Airway epithelial cell (primary cell): ENCODE measurements around the gene MTHFSD.

DNA sequence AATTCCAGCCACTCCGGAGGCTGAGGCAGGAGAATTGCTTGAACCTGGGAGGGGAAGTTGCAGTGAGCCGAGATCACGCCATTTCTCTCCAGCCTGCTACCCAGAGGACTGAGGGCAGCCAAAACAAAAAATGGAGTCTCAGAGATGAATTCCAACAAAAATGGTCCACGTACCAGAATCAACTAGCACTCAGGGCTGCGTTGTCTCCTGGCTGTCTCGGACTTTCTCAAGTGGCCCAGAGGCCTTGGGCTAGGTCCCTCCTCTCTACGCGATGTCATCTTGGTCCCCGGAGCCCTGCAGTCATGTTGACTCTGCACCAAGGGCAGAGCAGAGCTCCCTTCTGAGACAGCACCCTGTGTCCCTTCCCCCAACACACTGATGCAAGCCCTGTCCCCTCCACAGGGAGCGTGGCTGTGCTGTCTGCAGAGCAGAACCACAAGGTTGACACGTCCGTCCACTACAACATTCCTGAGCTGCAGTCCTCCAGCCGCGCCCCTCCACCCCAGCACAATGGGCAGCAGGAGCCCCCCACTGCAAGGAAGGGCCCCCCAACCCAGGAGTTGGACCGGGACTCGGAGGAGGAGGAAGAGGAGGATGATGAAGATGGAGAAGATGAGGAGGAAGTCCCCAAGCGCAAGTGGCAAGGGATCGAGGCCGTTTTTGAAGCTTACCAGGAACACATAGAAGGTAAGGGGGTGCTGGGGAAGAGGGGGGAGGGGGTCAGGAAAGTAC is 20.9 kb downstream of the GINS2 start:
- RAMPAGE, long total RNA, result no peak

GRCh38 chr16:85668788-85669802 is 19.7 kb downstream of the GINS2 start:
- RAMPAGE, long total RNA, result no peak

DNA sequence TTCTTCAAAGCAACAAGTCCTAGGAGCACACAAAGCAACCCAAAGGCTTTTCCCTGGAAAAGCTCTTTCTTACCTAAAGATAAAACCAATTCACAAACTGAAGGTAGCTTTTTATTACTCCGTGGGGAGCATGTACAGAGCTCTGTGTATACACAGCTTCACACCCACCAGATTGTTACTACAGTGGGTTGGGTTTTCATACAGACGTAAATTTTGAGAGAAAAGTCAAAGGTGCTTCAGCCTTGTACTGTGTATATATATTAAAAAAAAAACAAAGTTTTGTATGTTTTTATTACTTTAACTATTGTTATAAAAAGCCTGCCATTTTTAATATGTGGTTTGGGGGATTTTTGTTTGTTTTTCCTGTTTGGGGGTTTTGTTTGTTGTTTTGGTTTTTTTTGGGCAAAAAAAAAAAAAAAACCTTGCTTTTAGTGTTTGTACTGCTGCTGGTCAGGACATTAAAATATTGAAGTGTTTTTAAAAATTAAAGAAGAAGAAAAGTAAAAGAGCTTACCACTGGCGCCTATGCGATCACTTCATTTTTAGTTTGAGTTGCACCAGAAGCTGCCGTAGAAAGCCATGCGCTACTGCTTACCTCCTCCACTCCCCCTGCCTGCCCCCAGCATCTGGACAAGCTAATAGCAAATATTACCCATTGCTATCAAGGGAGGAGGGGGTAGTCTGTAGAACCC is 15.5 kb downstream of the GINS2 start:
- RAMPAGE, long total RNA, result no peak

DNA sequence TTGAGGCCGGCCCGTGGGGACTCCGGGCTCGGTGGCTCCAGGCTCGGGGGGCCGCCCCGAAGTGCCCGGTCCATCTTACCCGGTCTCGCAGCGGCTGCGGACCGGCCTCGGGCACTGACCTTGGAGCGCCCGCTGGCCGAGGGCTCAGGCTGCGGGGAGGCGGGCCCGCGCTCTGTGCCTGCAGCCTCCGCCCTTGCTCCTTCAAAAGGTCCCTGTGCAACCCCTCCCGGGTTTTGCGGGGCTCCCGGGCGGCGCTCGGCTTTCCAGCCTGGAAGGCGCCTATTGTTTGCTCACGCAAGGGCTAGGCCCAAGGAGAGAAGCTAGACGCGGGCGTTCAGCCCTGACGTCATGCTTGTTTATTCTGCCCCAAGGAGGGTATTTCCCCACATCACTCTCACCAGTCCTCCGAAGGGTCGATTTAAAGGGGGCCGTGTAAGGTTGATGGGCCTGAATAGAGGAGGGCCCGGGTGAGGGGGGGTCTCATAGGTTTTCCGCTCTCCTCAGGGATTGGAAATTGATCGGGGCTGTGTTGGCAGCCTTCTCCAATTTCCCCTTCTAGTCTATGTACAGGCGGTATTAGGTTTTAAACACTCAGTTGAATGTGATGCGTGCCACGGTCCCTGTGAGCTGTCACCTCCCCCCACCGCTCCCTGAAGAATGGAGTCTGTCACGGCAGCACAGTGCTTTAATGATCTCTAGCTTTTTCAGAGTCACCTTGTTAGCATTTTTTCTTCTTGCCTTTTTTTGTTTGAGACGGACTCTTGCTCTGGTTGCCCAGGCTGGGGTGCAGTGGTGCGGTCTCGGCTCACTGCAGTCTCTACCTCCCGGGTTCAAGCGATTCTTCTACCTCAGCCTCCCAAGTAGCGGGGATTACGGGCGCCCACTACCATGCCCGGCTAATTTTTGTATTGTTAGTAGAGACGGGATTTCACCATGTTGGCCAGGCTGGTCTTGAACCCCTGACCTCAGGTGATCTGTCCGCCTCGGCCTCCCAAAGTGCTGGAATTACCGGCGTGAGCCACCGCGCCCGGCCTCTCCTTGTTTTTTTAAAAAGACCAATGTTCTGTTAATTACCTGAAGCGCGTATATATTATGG is 744 bp downstream of the COX4I1 start:
- RAMPAGE, long total RNA, result no peak

DNA sequence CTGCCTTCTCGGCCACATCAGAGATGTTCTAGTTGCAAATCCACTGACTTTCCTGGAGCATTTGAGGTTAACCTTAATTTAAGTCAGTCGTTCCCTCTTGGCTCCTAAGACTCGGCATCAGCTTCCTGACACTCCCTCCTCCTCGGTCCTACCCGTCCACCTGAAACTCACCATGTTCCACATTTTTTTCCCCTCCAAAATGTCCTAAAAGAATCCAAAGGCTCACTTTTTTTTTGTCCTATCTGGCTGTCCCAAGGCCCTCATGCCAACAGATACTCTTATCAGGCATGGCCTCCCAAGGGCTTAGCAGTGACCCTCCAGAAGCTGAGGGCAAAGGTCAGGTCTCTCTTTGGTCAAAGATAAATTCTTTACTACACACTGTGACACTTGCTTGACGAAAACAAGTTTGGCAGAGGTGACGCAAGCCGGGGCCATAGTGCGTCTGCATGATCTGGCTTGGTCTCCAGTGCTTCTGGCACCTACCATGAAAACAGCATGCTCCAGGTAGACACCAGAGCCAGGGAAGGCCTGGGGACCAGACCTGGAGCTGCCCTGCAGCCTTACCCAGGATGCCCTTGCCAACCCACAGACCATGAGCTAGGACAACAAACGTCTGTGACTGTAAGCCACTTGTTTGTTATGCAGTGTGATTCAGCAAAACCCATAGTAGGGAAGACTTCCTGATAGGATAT is 48.6 kb upstream of the IRF8 start:
- RAMPAGE, long total RNA, result no peak

DNA sequence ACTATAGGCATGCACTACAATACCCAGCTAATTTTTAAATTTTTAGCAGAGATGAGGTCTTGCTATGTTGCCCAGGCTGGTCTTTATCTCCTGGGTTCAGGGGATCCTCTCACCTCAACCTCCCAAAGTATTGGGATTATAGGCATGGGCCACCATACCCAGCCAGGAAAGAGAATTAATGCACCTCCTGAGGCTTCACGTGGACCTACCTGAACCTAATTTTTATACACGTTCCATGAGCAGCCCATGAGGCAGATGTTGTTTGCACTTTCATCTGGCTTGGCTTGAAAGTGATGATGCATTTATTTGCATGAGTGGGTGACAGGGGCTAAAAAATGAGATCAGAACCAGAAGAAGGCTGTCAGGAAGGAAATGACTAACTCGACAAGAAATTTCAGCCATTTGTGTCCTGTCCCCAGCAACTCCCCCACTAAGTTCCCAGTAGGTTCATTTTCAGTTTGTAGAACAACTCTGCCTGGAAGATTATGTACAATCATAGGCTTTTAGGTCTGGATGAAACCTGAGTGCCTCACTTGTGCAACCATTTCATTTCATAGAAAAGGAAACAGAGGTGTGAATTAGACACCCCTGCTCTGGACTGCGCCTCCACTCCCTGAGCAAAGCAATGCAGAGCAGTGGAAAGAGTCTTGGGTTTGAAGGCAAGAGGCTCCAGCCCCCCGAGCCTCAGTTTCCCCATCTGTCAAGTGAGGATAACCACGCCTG is 10.2 kb upstream of the IRF8 start:
- RAMPAGE, long total RNA, result no peak

- RAMPAGE, long total RNA, result no peak
Observed at GRCh38 chr16:85908111-85908815, 9.3 kb downstream of the IRF8 start.

DNA sequence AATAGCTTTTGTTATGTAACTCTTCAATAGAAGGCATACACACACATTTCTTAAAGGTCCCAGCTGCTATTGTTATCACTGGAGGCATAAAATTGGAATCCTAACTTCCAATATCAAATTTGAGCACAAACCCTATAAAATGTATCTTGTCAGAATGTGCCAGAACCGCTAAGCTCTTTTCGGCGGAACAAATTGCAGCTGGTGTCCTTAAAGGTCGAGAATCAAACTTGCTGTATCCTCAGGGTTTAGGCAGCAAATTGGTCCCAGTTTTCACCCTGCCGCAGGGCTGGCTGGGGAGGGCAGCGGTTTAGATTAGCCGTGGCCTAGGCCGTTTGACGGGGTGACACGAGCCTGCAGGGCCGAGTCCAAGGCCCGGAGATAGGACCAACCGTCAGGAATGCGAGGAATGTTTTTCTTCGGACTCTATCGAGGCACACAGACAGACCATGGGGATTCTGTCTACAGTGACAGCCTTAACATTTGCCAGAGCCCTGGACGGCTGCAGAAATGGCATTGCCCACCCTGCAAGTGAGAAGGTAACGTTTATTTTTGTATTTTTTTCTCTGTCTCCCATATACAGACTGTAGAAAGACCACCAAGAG is 297.0 kb downstream of the IRF8 start:
- RAMPAGE, long total RNA, result no peak

DNA sequence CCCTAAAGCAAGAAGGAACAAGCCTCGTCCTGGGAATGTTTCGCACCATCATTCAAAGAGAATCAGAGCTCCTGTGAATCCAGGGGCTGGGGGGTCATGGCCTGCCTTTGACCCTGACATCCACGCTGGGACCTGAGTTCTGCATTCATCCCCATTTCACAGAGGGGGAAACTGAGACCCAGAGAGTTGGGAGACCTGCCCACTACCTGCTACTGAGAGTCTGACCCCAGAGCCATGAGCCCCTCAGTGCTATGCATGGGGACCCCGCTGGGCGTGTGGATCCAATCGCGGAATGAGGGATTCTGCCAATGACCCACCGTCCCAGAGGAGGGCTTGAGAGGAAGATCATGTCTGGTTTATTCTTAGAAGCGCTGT is 187.2 kb upstream of the FOXF1 start:
- RAMPAGE, long total RNA, result no peak

DNA sequence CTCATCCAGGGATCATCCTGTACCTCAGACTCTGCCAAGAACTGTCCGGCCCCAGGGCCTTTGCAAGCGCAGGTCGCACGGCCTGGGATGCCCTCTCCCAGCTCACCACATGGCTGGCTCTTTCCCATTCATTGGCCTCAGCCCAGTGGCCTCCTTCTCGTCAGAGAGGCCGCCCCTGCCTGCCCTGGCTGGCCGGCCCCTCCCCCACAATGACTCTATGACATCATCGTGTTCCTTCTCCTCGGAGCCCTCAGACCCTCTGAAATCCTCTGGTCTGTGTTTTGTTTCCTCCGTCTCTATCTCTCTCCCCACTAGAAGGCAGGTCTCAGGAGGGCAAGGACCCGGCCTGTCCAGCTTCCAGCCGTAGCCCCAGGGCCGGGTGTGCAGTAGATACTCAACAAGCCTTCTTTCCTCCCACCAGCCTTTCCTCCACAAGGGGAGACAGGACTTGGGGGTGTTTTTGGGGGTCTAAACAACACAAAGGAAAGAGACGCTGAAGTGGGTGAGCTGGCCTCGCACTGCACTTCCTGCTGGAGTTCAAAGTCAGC is 164.8 kb upstream of the FOXF1 start:
- RAMPAGE, long total RNA, result no peak

GRCh38 chr16:86387471-86387864 is 122.9 kb upstream of the FOXF1 start:
- RAMPAGE, long total RNA, result no peak

- RAMPAGE, long total RNA, result no peak
Observed at GRCh38 chr16:86505994-86507133, 4.0 kb upstream of the FOXF1 start.

DNA sequence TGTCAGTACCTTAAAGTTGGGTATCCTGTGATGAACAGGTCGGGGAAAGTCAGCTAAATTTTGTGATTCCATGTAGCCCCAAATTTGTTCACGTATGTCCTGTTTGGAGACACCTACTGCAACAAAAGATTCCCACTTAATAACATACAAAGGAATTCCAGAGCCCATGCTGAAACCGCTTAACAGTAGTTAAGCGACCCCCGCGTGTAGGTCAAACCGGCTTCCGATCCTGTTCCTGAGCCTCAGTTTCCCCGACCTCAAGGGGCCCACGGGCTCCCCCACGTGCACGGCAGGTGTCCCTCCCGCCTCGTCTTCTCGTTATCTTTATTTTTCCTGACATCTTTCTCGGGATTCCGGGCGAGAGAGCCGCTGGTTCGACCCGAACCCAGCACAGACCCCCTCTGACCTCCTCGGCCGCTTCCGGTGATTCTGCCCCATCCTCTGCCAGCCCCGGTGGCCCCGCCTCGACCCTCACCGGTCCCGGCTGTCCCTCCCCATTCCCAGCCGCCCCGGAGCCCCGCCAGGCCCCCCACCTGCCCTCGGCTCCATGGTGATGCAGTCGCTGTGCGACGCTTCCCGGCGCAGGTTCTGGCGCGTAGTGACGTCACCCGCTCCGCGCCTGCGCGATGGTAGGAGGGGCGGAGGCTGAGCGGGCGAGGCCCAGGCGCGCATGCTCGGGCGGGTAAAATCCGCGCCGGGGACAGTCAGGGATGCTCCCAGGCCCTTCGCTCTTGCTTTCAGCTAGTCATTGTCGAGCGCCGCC is at the start of gene MTHFSD:
Gene MTHFSD (minus strand): TSS at position 600 of the 763 bp plus-strand sequence.
- RAMPAGE, long total RNA, result no peak

GRCh38 chr16:87033992-87034390 is 283.2 kb downstream of the C16orf95 start:
- RAMPAGE, long total RNA, result no peak

- RAMPAGE, long total RNA, result no peak
Observed at GRCh38 chr16:87043322-87043790, 273.8 kb downstream of the C16orf95 start.

GRCh38 chr16:87057131-87058062 is 259.8 kb downstream of the C16orf95 start:
- RAMPAGE, long total RNA, result no peak

- RAMPAGE, long total RNA, result no peak
Observed at GRCh38 chr16:87161971-87162346, 155.2 kb downstream of the C16orf95 start.

DNA sequence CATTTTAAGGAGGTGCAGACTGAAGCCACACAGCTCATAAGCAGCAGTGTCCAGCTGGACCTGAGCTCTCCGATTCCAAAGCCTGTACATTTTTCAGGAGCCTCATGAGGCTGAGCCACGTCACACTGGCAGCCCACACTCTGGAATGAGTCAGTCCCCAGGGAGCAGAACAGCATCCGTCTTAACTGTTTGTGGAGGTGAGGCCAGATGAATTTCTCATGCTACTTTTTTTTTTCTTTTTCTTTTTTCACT is 116.1 kb downstream of the C16orf95 start:
- RAMPAGE, long total RNA, result no peak

- RAMPAGE, long total RNA, result no peak
Observed at GRCh38 chr16:87465368-87465886, 27.4 kb downstream of the ZCCHC14 start.

DNA sequence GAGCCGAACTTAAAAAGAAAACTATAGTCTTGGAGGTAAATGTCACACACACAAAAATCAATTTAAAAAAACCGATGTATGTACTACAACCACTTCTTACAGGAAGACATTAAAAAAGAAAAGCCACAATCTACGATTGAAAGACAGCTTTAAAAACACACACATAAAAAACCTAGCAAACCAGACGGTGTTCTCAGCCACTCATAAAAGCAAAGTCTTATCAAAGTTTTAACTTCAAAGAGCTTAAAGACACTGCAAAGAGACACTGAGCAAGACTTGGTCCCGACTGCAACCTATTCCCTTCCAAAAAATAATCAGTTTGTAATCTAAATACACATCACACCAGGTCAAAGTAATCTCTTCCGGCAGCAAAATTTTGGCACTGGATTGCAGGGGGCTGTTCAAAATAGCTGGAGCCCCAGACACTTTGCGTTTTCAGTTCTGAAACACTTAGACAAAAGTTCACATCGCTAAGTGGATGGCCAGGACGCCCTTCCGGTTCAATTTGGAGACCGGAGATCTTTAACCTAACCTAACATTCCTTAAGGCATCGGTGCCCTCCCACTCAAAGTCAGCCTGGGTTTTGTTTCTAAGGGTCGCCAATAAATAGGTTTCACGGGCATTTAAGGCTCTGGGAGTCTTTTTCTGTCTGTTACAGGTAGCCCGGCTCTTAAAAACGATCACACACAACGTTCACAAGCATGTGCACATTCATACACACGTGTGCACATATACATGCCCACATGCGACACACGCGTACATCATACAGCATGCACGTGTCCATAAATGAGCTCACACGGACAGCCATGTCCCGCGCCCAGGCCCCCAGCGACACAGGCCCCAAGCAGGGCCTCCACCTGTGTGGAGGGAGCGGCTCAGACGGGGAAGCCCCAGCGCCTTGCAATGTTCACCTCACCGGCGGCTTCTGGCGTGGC is 2.5 kb downstream of the ZCCHC14 start:
- RAMPAGE, long total RNA, result no peak